ENCODE results near the gene IZUMO4.

- PRO-cap = no peak
- RAMPAGE, long total RNA, 3 experiments = no peak in any of the 3 experiments
Measured at GRCh38 chr19:2046996-2048009, 3.7 kb downstream of the MKNK2 start.

- PRO-cap = no peak
- RAMPAGE, long total RNA, 3 experiments = no peak in any of the 3 experiments
Measured at GRCh38 chr19:2051711-2052829, 1.0 kb upstream of the MKNK2 start.

GRCh38 chr19:2096831-2097076, at the start of gene IZUMO4:
Gene IZUMO4 (plus strand): TSS chr19:2096915.
- PRO-cap = no peak
- RAMPAGE, long total RNA, 3 experiments = start-site peak on the plus strand in 3 of 3 experiments, at chr19:2096973-2096992 at its widest, 13 to 23 reads per replicate

- PRO-cap = no peak
- RAMPAGE, long total RNA, 3 experiments = no peak in any of the 3 experiments
Measured at GRCh38 chr19:2097343-2097894, 704 bp downstream of the IZUMO4 start.

- PRO-cap = no peak
- RAMPAGE, long total RNA, 3 experiments = no peak in any of the 3 experiments
Measured at GRCh38 chr19:2099216-2100268, 2.8 kb downstream of the IZUMO4 start.

GRCh38 chr19:2111357-2112145, 14.8 kb downstream of the IZUMO4 start:
- PRO-cap = no peak
- RAMPAGE, long total RNA, 3 experiments = start-site peak on the minus strand in 1 of 3 experiments, at chr19:2111715-2112010 at its widest, 17 reads per replicate

DNA sequence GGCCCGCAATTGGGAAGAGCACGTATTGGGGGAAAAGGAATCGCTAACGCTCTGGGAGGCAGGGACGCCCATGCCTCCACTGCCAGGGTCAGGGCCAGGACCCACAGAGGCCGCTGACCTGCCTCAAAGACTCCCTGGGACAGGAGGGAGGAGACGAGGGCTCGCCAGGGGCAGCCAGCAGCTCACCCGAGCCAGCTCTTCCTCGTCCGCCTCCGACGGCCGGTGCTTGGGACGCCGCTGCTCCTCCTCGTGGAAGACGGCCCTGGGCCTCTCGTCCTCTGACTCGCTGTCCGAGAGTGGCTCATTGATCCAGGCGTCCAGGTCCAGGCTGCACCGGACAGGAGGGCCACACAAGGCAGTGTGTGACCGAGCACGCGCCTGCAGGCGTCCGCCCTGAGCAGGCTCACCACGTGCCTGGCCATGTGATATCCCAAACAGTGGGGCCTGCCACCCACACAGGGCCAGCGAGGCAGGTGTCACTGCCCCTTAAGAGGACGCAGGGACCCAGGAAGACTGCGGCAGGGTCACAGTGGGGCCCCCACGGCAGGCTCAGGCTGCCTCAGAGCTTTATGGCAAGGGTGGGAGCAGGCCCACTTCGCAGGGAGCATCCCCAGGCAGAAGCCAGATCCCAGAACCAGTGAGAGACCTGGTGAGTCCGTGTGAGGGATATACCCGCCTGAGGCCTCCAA, 19.8 kb downstream of the IZUMO4 start:
- PRO-cap = no peak
- RAMPAGE, long total RNA, 3 experiments = start-site peak on the minus strand in 1 of 3 experiments, centred at position 270 of the sequence, 25 reads per replicate

DNA sequence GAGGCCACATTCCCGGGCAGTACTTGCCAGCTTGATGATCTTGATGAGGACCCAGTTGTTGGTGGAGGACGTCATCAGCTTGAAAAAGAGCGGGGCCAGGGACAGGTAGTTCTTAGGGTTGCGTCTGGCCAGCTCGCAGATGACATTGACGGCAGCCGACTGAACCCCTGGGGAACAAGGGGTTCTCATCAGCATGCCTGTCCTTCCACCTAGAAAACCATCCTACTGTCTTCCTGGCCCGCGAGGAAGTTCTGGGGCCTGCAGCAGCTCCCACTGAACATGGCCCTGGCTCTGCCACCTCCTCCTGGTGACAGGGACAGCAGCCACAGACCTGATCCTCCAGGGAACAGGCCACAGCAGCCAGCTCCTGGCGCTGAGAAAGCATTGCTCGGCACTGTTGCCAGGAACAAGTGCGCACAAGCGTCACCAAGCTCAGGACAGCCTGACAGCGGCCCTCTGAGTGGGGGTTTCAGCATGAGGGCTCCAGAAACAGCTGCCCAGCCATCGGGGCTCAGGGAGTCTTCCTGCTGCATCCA, 22.0 kb downstream of the AP3D1 start:
- PRO-cap = no peak
- RAMPAGE, long total RNA, 3 experiments = no peak in any of the 3 experiments

GRCh38 chr19:2183949-2185042, 20.6 kb downstream of the DOT1L start:
- PRO-cap = no peak
- RAMPAGE, long total RNA, 3 experiments = no peak in any of the 3 experiments

GRCh38 chr19:2216666-2217517, 19.2 kb downstream of the PLEKHJ1 start:
- PRO-cap = no peak
- RAMPAGE, long total RNA, 3 experiments = no peak in any of the 3 experiments

DNA sequence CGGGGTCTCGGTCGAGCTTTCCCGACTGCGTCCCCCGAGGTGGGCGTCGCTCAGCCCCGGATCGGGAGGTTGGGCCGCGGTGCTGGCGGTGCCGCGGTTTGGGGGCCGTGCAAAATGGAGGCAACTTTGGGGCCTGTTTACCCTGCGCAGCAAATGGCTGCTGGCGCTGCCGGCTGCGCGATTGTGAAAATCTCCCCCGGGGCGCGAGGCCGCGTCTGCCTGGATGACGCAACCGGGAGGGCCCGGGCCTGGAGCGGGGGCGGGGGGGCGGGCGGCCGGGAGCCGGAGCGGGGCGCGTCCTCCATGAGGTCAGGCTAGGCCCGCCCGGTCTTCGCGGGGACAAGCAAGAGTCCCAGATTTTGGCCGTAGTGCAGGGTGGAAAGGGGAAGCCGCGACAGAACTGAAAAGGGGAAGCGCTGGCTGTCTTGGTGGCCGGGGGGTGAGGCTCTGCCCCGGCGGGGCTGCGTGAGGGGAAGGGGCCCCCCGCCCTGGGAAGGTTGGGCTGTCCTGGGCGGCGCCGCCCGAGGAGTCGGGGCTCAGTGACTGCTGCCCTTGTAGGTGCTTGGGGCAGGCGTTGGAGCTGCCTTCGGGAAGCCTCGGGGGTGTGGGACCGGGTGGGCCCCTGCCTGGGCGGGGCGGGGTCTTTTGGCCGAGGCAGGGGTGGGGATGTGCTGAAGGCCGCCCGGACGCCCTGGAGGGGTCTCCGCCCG, 11.2 kb downstream of the PEAK3 start:
- PRO-cap = bidirectional peak, plus-strand start at position 368 of the sequence, minus-strand start at position 183 of the sequence
- RAMPAGE, long total RNA, 3 experiments = no peak in any of the 3 experiments

GRCh38 chr19:2302189-2302872, 5.6 kb downstream of the LINGO3 start:
- PRO-cap = no peak
- RAMPAGE, long total RNA, 3 experiments = no peak in any of the 3 experiments

GRCh38 chr19:2387449-2388167, 27.5 kb downstream of the TMPRSS9 start:
- PRO-cap = no peak
- RAMPAGE, long total RNA, 3 experiments = no peak in any of the 3 experiments

GRCh38 chr19:2416599-2417059, 10.8 kb downstream of the TIMM13 start:
- PRO-cap = no peak
- RAMPAGE, long total RNA, 3 experiments = no peak in any of the 3 experiments

DNA sequence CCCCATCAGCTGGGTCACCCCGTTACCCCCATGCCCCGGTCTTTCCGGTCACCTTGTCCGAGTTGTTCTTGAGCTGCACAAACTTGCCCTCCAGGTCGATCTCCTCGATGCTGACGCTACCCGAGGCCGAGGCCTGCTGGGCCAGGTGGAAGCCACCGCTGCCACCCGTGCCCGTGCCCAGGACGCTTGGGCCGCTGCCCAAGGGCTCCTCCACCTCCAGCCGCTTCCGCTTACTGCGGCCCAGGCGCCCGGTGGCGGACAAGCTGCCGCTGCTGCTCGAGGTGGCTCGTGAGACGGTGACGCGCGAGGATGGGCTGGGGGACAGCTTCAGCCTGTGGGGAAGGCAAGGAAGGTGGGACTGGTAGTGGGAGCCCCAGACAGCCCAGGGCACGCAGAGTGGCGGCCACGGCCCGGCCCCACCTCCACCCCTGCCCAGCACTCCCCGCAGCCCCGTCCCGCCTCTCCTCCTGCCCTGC, 6.4 kb upstream of the TIMM13 start:
- PRO-cap = no peak
- RAMPAGE, long total RNA, 3 experiments = no peak in any of the 3 experiments

GRCh38 chr19:2437874-2438282, 10.5 kb upstream of the TIMM13 start:
- PRO-cap = no peak
- RAMPAGE, long total RNA, 3 experiments = no peak in any of the 3 experiments

- PRO-cap = bidirectional peak, plus-strand start at chr19:2478646, minus-strand start at chr19:2478455; bidirectional peak, plus-strand start at chr19:2478959, minus-strand start at chr19:2478925
- RAMPAGE, long total RNA, 3 experiments = no peak in any of the 3 experiments
Measured at GRCh38 chr19:2478268-2479118, 2.6 kb downstream of the GADD45B start.

- PRO-cap = no peak
- RAMPAGE, long total RNA, 3 experiments = no peak in any of the 3 experiments
Measured at GRCh38 chr19:2479579-2480067, 3.7 kb downstream of the GADD45B start.

DNA sequence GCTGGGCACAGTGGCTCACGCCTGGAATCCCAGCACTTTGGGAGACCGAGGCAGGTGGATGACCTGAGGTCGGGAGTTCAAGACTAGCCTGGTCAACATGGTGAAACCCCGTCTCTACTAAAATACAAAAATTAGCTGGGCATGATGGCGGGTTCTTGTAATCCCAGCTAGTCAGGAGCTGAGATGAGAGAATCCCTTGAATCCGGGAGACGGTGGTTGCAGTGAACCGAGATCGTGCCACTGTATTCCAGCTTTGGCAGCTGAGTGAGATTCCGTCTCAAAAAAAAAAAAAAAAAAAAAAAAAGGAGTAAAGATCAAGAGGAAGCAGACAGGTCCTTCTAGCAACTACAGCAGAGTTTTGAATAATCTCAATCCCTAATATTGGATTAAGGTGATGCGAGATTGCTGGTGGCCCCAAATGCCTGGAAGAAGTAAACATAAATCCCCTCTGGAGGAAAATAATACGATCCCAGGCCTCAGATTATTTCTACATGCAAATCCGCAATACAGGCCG, 55.2 kb downstream of the GADD45B start:
- PRO-cap = no peak
- RAMPAGE, long total RNA, 3 experiments = no peak in any of the 3 experiments

GRCh38 chr19:2576714-2577480, 101.0 kb downstream of the GADD45B start:
- PRO-cap = unidirectional peak, plus-strand start at chr19:2577059
- RAMPAGE, long total RNA, 3 experiments = no peak in any of the 3 experiments